Heart right ventricle (tissue), 2 donors: ENCODE measurements around a stretch of chr9.

DNA sequence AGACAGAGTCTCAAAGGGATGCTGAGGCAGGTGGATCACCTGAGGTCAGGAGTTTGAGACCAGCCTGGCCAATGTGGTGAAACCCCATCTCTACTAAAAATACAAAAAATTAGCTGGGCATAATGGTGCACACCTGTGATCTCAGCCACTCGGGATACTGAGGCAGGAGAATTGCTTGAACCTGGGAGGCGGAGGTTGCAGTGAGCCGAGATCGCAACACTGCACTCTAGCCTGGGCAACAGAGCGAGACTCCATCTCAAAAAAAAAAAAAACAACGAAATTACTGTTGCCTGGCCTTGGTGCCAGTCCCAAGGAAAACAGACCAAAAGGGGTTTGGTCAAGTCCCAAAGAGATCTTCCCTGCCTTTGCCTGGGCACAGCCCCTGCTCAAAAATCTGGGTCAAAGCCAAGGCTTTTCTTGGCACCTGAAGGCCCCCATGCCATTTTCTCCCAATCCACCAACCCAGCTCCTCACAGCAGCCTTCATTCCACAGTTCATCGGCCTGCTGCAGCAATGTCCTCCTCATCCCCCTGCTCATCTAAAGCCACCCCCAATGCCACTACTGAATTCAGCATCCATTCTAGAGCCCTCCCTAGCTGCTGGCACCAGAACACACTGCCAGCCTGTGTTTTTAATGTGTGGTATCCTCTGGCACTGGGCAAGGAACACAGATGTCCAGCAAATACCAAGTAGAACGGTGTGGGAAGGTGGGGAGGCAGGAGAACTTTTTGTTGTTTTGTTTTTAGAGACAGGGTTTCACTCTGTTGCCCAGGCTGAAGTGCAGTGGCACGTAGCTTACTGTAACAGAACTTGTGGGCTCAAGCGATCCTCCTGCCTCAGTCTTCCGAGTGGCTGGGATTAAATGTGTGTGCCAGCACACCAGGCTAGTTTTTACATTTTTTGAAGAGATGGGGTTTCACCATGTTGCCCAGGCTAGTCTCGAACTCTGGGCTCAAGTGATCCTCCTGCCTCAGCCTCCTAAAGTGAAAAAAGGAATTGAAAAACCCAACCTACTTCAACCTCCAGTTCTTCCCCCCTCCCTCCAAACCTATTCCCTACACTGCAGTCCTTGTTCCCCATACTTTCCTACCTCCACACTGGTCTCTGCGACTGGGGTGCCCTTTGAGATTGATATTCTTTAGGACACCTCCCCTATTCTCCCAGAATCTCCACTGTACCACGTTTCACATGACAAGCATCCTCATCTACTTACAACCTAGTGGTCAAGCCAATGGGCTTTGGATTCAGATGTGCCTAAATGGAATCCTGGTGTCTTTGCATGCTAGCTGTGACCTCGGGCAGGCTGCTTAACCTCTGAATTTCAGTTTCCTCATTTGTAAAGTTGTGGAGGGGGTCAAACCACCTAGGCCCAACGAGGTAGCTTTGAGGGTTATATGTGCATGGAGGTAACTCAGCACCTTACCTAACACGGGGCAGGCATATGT, 4.7 kb downstream of the HDHD3 start:
- PRO-cap, 2 experiments, result no peak in any of the 2 experiments

GRCh38 chr9:113464502-113465164, 1.1 kb downstream of the RGS3 start:
- PRO-cap, 2 experiments, result peak in 1 of 2 experiments; most common minus-strand start chr9:113464982 (in 1)

GRCh38 chr9:113510965-113511794, 47.7 kb downstream of the RGS3 start:
- PRO-cap, 2 experiments, result no peak in any of the 2 experiments

DNA sequence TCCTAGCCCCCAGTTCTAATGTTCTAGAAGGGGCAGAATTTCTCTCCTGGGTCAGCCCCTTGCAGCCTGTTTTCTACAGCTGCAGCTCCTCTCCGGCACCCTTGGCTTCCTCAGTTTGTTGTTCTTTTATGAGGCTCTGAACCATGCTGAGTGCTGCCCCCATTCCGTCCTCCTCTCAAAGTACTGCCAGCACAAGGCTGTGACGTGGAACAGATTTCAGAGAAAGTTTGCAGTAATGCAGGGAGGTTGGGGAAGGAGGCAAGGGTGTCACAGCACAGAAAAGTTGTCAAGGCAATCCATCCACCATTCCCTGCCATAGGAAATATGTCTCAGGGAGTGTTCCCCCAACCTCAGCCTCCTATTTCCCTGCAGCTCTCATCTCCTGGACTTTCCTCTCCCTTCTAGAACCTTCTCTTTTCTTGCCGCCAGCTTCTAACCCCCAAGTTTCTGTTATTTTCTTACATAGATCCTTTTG, 63.4 kb downstream of the RGS3 start:
- PRO-cap, 2 experiments, result no peak in any of the 2 experiments

- PRO-cap, 2 experiments, result peak in 1 of 2 experiments; most common plus-strand start chr9:113549048 (in 1); most common minus-strand start chr9:113548290 (in 1)
These were observed 84.9 kb downstream of the RGS3 start for GRCh38 chr9:113548049-113549173.

DNA sequence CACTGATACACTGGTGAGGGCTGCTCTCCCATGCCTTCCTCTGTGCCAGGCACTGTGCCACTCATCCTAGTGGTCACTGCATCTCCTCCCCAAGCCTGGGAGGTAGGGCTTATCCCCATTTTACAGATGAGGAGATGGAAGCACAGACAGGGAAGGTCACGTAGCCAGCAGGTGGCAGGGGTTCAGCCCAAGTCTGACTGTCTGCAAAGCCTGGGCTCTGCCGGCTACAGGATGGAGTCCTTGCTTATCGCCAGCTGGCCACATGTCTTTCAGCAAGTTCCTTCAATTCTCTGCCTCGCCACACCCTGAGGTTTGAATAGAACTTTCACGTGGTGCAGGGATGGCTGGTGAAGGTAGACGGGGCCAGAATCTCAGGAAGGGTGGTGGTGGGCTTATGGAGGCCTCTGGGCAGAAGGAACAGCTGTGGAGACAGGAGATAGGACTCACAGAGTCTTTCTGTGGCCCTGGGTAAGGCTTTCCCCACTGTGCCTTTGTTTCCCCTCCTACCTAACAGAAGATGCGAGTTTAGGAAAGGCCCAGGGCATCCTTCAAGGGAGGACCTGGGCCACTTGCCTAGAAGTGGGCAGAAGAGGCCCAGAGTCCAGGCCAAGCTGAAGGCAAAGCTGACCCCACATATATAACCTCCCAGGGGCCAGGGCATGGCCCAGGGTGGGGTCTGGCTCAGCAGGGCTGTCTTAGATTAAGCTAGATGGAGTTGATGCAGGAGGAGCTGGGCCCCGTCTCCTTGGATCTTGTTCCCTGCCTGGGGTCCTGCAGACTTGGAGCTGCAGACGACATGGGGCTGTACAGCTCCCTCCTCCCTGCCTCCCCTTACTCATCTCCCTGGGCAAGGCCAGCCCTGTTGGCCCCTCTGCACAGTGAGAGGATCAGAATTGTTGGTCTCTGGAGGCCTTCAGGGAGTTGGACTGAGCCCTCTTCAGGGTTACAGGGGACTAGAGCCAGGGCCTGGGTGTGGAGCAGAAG, 134.6 kb downstream of the RGS3 start:
- PRO-cap, 2 experiments, result peak in 1 of 2 experiments; most common plus-strand start position 324 of the sequence (in 1); most common minus-strand start position 203 of the sequence (in 1)

- PRO-cap, 2 experiments, result no peak in any of the 2 experiments
These were observed 89.1 kb downstream of the AMBP start for GRCh38 chr9:113988957-113989408.

DNA sequence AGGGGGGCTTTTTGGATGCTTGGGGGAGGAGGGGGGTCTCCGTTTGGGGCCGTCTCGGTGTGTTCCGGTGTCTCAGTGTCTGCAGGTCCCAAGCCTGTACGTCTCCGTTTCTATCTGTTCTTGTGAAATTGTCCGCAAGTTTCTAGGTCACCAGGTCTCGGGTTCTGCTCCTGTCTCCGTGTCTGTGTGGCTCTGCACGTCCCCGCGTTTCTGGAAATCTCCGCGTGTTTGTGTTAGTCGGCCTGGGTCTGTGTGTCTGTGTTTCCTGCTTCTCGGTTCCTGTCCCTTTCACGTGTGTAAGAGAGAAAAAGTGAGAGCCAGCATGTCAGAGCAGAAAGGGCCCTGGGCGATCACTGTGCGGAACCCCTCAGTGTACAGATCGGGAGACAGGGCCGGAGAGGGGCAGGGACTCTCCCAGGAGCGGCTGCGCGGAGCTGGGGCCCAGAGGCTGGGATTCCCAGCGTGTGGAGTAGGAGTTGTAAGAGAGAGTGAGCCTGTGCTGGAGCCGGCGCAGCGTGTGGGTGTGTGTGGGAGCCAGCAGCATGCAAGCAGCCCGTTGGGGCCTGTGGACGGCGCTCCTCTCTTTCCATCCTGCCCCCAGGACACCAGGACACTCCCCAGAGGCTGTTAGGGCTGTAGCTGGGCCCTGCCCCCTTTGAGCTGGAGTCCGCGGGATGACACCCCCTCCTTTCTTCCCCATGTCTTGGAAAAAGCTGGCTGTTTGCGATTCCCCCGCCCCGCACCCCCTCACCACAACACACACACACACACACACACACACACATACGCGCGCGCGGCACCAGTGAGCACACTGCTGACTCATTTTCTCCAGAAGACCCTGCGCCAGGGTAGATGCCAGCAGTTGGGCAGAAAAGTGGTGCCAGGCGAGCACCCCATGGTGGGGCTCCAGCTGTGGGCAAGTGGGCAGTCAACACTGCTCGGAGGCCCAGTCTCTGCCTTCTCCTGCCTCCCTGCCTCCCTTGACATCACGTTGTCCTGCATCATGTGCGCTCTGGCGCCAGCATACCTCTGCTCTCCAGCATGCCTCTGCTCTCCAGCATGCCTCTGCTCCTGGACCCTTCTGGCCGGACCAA, 1.3 kb downstream of the COL27A1 start:
- PRO-cap, 2 experiments, result peak in 1 of 2 experiments; most common plus-strand start position 320 of the sequence (in 1); most common minus-strand start position 81 of the sequence (in 1)

GRCh38 chr9:114318997-114319590, 3.8 kb upstream of the ORM1 start:
- PRO-cap, 2 experiments, result no peak in any of the 2 experiments

- PRO-cap, 2 experiments, result no peak in any of the 2 experiments
These were observed 14.6 kb downstream of the ORM2 start for GRCh38 chr9:114344269-114344653.

DNA sequence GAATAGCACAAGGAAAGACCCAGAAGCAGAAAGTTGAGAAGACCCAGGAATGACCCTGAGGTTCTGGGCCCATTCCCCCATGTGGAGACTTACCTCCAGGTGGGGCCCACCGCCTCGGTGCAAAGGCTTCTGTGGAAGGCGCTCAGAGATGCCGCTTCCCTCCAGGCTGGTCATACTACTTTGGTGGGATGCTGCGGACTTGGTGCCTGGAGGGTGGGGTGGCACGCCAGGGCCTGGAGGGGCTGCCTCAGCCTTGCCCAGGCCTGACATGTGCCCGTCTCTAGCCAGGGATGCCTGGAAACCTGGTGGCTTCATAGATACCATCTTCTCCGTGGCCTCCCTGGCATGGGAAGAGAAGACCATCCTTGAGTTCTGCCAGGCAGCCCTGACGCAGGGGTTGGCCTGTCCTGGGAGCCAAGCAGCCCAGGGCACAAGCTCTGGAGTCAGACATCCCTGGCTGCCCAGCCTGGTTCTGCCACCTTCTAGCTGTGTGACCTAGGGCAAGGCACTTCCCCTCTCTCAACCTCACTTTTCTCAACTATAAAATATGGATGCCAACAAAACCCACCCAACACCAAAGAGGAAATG, 28.3 kb downstream of the ORM2 start:
- PRO-cap, 2 experiments, result no peak in any of the 2 experiments

- PRO-cap, 2 experiments, result no peak in any of the 2 experiments
These were observed 26.8 kb downstream of the AKNA start for GRCh38 chr9:114360916-114361471.

GRCh38 chr9:114383365-114384211, 4.2 kb downstream of the AKNA start:
- PRO-cap, 2 experiments, result peak in 1 of 2 experiments; most common minus-strand start chr9:114383706 (in 1)

- PRO-cap, 2 experiments, result no peak in any of the 2 experiments
These were observed 1.1 kb upstream of the AKNA start for GRCh38 chr9:114388731-114389402.

DNA sequence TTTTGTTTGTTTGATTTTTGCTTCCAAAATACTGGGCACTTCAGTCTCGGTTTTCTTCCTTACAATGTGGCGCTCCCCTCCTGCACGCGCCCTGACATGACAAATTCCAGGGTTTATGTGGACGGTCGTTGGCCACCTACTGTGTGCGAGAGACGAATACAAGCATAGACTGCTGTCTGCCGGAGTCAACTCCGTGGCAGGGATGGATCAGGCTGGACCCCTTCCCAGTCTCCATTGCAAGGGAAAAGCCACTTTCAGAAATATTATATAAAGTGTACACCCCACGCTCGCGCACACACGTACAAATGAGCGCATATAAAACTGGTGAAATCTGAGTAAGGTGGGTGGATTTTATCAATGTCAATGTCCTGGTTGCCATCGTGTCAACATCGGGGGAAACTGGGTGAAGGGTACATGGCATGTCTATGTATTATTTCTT, 568 bp upstream of the WHRN start:
- PRO-cap, 2 experiments, result no peak in any of the 2 experiments

DNA sequence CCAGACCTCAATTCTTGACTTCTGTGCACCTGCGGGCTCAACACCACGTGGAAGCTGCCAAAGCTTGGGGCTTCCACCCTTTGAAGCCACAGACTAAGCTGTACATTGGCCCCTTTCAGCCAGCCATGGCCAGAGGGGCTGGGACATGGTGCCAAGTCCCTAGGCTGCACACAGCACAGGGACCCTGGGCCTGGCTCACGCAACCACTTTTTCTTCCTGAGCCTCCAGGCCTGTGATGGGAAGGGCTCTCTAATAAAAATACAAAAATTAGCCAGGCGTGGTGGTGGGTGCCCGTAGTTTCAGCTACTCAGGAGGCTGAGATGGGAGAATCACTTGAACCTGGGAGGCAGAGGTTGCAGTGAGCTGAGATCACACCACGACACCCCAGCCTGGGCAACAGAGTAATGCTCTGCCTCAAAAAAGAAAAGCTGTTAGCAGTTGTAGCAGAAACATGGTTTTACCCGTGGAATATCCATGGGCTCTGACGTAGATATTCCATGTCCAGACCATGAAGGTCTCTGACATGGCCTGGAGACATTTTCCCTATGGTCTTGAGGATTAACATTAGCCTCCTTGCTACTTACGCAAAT, 10.1 kb upstream of the TMEM268 start:
- PRO-cap, 2 experiments, result no peak in any of the 2 experiments

DNA sequence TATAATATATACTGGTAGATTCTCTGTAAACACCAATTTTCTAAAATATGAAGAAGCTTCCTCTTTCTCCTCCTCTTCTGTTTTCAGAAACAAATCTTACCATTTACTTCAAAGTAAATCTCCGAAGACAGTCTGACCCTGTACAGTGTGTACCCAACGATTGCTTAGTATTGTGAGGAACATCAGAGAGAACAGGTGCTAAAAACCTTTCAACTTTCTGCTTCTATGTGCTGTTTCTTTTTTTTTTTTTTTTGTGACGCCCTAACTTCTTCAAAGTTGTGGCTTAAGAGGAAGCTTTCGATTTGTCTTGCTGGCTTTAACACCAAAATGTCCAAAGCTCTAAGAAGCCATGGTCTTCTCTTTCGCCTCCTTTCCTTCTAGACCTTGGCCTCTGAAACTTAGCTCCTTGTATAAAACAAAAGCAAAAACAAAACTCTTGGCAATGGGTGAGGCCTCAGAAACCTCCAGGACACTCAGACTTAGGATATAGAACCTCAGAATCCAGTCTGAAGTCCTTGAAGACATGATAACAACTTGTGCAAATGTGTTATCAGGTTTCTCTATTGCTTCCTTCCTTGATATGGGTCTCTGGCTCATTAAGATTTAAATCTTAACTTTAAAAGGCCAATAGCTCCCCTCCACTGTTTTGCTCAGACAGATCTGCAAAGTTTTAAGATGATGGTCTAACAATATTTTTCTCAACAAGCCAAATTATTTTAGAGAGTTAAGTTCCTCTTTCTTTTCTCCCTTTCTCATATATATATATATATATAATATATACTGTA, 1.1 kb downstream of the TNFSF8 start:
- PRO-cap, 2 experiments, result peak in 1 of 2 experiments; most common plus-strand start position 300 of the sequence (in 1); most common minus-strand start position 174 of the sequence (in 1)

- PRO-cap, 2 experiments, result no peak in any of the 2 experiments
These were observed 49.1 kb downstream of the TNC start for GRCh38 chr9:115068727-115069330.

DNA sequence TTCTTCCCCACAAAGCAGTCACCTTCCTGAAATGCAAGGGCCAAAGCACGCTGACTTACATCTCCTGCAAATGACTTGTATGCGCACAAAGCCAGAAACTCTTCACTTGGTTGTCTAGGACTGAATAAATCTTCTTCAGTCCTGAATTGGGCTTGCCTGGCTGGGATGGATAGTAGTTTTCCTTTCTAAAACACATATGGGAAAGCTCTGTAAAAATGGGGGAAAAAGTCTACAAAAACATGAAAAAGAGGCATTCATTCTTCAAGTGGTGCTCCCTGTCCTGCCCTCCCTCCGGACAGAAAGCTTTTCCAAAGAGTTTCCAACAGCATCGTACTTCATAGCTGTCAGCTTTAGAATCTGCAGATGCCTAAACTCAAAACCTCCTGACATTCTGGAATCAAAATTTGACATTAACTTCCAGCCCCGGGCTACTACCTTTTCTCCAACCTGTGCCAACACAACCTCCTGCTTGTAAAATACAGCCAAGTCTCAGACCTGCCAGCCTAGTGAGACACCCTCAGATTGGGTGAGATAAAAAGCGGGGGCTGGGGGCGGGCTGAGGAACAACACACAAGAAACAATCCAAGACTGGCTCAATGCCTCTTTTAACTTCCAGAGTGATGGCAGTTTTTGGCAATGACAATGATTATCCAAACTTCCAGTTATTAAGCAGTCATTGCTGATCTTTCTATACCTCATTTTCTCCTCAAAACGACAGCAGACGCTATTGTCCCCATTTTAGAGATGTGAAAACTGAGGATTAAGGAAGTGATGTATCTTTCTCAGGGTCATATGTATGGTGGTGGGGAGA, 1.4 kb downstream of the TNC start:
- PRO-cap, 2 experiments, result no peak in any of the 2 experiments

- PRO-cap, 2 experiments, result no peak in any of the 2 experiments
These were observed 163.9 kb upstream of the TNC start for GRCh38 chr9:115281861-115282346.